Upper lobe of left lung (tissue), 5 donors: ENCODE results near the gene OBP2A.

DNA sequence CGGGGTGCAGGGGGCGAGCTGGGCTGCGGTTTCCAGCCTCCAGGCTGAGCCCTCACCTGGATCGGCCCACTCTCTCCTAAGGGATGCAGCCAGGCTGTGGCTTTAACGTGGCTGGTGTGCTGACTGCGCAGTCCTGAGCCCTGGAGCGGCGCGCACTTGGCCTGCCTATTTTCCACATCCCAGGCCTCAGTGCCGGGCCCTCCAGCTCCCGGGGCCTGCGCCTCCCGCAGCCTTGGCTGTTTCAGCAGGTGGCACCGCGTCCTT is 27.0 kb downstream of the WDR5 start:
- PRO-cap, 2 experiments, result no peak in any of the 2 experiments
- RAMPAGE, long total RNA, 4 experiments, result no peak in any of the 4 experiments

DNA sequence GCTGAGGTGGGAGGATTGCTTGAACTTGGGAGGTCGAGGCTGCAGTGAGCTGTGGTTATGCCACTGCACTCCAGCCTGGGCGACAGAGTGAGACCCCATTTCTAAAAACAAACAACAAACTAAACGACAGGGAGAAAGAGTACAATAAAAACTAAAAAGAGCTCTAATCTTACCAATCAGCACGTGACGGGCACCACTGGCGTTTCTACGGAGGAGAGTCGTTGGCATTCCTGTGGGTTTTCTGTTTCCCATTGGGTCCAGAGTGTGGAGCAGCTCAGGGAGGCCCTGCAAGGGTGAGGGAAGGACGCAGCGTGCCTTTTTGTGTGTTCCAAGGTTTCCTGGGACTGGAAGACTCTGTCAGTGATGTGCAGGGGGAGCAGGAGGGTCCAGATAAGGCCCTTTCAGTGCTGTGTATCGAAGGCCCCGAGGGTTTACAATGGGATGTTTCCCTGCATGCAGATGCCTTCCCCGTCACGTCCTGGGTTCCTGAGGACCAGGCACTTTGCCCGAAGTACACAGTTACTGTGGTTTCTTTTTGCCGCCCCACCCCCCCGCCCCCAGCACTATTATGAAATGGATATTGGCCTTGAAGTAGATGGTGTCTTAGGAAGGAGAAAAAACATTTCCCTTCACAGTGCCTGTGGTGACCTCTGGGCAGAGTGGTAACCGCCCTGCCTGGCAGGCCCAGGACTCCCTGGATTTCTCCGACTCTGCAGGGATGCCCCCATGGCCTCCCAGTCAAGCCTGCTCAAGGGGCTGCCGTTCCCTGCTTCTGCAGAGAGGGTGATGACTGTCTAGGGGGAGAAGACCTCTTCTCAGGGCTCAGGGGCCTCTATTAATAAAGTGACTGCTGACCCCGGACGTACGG is 35.9 kb downstream of the WDR5 start:
- PRO-cap, 2 experiments, result no peak in any of the 2 experiments
- RAMPAGE, long total RNA, 4 experiments, result start-site peak on the minus strand in 1 of 4 experiments, centred at position 457 of the sequence, 11 reads per replicate

- PRO-cap, 2 experiments, result peak in 1 of 2 experiments; most common plus-strand start chr9:134329344 (in 1); most common minus-strand start chr9:134329250 (in 1)
- RAMPAGE, long total RNA, 4 experiments, result no peak in any of the 4 experiments
Measured at GRCh38 chr9:134328816-134329867, 2.9 kb downstream of the RXRA start.

- PRO-cap, 2 experiments, result no peak in any of the 2 experiments
- RAMPAGE, long total RNA, 4 experiments, result no peak in any of the 4 experiments
Measured at GRCh38 chr9:134341315-134342219, 15.3 kb downstream of the RXRA start.

- PRO-cap, 2 experiments, result no peak in any of the 2 experiments
- RAMPAGE, long total RNA, 4 experiments, result no peak in any of the 4 experiments
Measured at GRCh38 chr9:134353471-134353965, 27.3 kb downstream of the RXRA start.

GRCh38 chr9:134373674-134373867 is 47.3 kb downstream of the RXRA start:
- PRO-cap, 2 experiments, result no peak in any of the 2 experiments
- RAMPAGE, long total RNA, 4 experiments, result no peak in any of the 4 experiments

DNA sequence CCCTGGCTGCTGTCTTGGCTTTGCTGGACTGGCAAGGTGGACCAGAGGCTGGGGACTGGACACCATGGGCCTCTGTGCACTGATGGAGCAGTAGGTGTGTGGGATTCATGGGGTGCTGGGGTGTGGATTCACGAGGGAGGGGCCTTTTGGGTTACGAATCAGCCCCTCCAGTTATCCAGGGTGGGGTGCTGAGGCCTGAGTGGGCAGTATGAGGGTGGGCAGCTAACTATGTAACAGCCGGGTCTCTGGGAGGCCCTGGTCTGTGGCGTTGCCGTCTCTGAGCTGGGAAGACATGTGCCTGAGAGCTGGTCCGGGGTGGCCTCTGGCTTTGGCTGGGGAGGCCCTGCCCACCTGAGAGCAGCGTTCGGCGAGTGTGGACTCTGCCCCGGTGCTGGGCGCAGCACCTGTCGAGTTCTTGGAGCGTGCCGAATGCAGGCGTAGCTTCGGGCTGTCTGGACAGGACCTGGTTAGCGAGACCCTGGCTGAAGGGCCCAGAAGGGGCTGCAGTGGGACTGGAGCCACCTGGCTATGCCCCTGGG is 56.3 kb downstream of the RXRA start:
- PRO-cap, 2 experiments, result no peak in any of the 2 experiments
- RAMPAGE, long total RNA, 4 experiments, result no peak in any of the 4 experiments

DNA sequence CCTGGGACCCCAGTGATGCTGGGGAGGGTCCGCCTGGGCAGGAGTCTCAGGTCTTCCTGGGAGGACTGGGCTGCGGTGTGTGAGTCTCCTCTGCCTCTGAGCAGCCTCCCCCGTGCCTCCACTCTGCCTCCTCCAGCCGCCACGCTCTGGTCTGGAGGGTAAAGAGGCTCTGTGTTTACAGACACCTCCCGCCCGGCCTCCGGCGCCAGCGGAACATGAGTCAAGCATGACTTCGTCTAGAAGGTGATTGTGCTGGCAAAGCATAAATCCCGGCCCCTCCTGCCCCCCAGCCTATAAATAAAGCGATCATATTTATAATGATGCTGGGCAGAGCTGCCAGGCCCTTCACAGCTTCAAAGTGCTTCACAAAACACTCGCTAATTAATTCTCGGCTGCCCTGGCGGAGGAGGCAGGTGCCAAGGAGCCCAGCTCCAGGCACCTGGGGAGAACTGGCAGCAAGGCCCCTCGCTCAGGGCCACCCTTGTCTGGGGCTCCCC is 87.6 kb downstream of the RXRA start:
- PRO-cap, 2 experiments, result peak in 1 of 2 experiments; most common minus-strand start position 148 of the sequence (in 1)
- RAMPAGE, long total RNA, 4 experiments, result no peak in any of the 4 experiments

GRCh38 chr9:134443231-134443753 is 117.0 kb downstream of the RXRA start:
- PRO-cap, 2 experiments, result no peak in any of the 2 experiments
- RAMPAGE, long total RNA, 4 experiments, result no peak in any of the 4 experiments

DNA sequence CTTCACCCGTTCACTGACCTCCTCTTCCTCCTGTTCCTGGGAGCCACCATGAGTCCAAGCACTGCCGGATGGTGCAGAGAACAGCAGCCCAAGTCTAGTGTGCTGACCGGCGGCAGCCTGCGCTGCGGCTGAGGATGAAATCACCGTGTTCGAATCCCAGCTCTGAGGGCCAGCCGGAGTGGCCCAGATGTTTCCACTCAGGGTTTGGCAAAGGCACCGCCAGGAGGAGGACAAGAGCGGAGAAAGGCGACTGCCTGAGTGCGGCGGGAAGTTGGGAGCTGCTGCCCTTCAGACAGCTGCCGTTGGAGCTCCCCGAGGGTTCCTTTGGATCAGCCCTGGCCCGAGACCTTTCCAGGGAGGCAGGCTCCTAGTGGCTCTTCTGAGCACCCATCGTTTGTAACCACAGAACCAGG is 115.8 kb upstream of the COL5A1 start:
- PRO-cap, 2 experiments, result no peak in any of the 2 experiments
- RAMPAGE, long total RNA, 4 experiments, result no peak in any of the 4 experiments

DNA sequence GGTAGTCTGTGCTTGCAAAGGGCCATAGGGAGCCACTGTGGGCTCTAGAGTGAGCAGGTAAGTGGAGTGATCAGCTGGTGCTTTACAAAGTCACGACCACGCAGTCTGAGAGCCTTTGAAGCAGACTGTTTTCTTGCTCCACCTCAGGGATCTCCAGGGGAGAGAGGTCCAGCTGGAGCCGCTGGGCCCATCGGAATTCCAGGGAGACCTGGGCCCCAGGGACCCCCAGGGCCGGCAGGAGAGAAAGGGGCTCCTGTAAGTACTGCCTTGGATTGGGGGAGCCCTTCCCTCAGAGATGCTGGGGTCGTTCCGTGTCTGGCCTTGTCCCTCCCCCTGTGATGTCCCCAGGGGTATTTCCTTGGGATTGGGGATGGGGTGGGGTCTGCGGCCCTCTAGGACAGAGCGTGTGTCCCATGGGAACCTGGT is 74.6 kb upstream of the FCN2 start:
- PRO-cap, 2 experiments, result no peak in any of the 2 experiments
- RAMPAGE, long total RNA, 4 experiments, result start-site peak on the plus strand in 1 of 4 experiments, centred at position 184 of the sequence, 23 reads per replicate

DNA sequence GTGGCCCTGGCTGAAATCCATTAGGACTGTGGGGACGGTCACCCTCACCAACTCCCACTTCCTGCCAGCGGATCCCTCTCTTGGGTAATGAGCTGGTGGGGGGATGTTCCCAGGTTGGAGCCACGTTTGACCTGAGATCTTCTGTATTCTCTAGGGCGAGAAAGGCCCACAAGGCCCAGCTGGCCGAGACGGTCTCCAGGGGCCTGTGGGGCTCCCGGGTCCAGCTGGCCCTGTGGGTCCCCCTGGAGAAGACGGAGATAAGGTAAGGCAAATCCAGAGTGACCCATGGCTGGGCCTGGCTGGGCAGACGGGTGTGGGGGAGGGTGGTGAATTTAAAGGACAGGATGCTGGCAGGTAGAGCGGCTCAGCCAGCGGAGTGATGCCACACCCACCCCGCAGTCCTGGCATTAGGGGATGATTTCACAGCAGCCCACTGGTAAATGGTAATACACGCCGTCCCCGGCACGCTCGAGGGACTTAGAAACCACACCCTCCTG is 71.5 kb upstream of the FCN2 start:
- PRO-cap, 2 experiments, result no peak in any of the 2 experiments
- RAMPAGE, long total RNA, 4 experiments, result start-site peak on the plus strand in 1 of 4 experiments, centred at position 235 of the sequence, 24 reads per replicate

- PRO-cap, 2 experiments, result no peak in any of the 2 experiments
- RAMPAGE, long total RNA, 4 experiments, result no peak in any of the 4 experiments
Measured at GRCh38 chr9:134944417-134944991, 26.8 kb upstream of the FCN1 start.

DNA sequence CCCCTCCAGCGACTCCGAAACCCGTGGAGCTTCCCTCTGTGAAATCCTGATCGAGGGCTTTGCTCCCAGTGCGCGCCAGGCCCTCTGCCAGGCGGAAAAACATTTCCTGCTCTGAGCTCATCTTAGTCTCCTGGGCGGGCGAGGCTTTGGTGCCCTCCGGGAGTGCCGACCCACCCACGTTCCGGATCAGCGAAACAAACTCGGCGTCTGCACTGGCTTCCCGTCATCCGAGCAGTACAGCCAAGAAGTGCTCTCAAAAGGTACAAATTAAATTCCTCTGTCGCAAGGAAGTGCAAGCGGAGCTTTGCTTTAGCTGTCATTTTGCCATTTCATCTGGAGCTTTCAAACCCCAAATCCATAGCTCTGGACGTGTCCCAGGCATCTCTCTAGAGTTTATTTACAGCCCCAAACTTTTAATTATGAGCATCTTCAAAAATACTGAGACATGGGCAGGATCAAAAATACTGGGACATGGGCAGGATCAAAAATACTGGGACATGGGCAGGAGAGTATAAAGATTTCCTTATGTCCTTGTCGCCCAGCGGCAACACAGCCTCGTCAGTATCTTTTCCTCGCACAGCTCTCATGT is 75.3 kb upstream of the FCN1 start:
- PRO-cap, 2 experiments, result no peak in any of the 2 experiments
- RAMPAGE, long total RNA, 4 experiments, result no peak in any of the 4 experiments

- PRO-cap, 2 experiments, result no peak in any of the 2 experiments
- RAMPAGE, long total RNA, 4 experiments, result no peak in any of the 4 experiments
Measured at GRCh38 chr9:135134074-135134793, 46.8 kb downstream of the OLFM1 start.

DNA sequence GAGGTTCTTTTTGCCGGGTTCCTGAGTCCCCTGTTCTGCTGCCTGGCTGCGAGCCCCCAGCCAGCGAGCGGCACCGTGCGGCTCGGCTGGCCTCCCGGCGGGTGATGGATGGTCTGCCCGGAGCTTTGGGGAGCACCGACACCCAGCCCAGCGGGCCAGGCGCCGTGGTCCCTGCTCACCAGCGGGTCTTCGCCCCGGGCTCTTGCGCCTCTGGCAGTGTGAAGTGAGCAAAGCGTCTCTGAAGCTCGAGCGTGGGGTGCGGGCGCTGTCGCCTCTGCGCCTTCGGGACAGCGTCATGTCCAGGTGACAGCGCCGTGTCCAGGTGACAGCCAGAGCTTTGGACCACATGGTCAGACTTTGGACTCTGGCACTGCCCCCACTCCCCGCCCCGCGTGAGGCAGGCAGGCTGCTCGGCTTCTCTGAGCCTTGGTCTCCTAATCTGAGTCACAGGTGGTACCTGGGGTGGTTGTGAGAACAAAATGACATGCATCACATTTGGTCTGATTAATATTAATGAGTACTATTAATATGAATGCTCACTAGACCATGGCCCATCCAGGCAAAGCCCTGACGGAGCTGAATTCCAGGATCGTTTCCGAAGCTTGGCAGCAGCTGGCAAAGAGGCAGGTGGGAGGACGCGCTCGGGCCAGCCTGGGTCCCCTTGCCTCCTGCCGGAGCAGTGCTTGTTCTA is 156.8 kb downstream of the OLFM1 start:
- PRO-cap, 2 experiments, result no peak in any of the 2 experiments
- RAMPAGE, long total RNA, 4 experiments, result no peak in any of the 4 experiments

GRCh38 chr9:135469361-135469837 is 10.2 kb upstream of the PPP1R26 start:
- PRO-cap, 2 experiments, result no peak in any of the 2 experiments
- RAMPAGE, long total RNA, 4 experiments, result no peak in any of the 4 experiments

DNA sequence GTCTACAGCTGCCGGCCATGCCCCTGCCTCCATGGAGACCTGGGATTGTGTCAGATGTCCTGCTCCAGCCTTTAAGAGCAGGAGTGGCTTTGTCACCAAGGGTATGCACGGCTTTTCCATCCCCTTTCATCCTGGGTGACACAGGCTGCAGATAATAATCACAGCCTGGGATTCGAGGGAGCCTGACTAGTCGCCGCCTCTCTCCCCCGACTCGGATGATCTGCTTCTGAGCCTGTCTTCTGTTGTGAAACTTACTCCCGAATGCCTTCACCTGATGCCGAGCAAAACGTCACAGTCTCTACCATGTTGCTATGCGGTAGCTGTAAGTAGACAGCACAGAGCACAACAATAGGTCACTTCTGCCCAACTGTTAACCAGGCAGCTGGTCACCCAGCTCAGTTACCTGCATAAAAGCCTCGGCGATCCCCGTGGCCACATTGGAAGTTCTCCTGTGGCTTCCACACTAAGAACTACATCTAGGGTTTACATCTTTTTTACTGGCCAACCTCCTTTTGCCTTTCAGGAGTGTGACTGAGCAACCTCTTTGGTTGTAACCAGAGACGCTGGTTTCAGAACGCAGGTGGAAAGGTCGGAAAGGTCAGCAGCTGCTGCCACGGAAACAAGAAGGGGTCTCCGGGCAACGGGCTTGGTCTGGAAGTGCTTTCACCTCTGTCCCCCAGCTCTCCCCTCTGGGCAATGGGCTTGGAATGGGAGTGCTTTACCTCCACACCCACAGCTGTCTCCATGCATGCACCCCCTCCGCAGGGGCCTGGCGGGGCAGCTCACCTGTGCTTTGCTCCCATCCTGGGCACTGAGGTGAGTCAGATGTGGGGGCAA is 7.7 kb upstream of the PPP1R26 start:
- PRO-cap, 2 experiments, result no peak in any of the 2 experiments
- RAMPAGE, long total RNA, 4 experiments, result no peak in any of the 4 experiments

DNA sequence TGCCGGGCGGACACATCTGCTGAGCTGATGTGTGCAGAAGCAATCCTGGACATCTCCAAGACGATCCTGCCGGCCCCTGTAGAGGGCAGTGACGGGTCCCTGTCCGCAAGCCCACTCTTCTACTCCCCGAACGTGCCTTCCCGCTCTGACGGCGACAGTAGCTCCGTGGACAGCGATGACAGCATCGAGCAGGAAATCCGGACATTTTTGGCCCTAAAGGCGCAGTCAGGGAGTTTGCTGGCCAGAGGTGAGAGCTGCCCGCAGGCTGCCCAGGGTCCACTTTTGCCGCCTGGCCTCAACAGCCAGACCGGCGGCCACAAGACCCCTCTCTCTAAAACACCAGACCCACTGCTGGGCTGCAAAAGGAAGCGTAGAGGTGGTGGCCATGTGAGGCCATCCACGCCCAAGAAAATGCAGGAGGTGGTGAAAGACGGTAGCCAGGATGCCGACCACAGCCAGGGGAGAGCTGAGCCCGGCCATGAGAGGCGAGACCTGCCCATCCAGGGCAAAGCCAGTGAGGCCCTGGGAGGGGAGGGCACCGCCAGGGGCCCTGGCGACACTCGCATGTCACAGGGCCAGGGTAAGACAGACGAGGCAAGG is 6.4 kb downstream of the PPP1R26 start:
- PRO-cap, 2 experiments, result no peak in any of the 2 experiments
- RAMPAGE, long total RNA, 4 experiments, result start-site peak on the plus strand in 1 of 4 experiments, centred at position 447 of the sequence, 7 reads per replicate

- PRO-cap, 2 experiments, result no peak in any of the 2 experiments
- RAMPAGE, long total RNA, 4 experiments, result no peak in any of the 4 experiments
Measured at GRCh38 chr9:135545691-135546320, at the start of gene OBP2A. Gene OBP2A (plus strand): TSS chr9:135546126.